H4 (cell line): ENCODE measurements around the genes OIT3, SEC24C, FUT11 and DUSP13.

DNA sequence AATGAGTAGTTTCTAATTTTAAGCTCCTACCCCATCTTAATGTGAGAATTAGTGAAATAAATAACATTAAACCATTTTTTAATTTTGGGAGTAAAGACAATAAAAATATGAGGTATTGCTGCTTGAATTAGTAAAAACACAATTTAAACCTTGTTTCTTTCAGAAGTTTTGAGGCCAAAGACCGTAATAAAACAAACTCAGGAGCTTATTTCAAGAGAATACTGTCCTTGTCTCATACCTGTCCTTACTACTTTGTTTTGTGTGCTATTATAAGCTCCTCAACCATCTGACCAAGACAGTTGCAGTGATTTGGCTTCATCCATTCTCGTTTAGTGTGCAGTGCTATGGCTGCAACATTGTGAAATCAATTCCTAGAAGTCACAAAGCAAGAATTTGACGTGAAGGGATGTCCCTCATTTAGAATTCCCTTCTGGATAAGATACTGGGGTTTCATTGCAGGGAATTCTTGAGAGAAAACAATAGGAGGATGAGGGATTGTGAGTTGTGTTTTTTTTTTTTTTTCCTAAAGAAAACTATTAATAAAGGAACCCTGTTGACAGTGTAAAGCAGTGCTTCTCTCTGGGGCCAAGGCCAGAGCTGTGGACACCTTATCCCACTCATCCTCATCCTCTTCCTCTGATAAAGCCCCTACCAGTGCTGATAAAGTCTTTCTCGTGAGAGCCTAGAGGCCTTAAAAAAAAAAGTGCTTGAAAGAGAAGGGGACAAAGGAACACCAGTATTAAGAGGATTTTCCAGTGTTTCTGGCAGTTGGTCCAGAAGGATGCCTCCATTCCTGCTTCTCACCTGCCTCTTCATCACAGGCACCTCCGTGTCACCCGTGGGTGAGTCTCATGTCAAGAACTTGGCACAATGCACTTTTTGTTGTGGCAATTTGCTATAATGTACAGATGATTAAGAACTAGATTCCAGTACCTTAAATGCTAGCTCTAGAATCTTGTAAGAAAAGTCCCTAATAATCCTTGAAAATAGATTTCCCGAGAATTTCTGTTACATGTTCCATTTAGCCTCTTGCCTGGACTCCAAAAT lies at the start of gene OIT3:
TSS of gene OIT3 (plus strand) at position 722 of the 1,047 bp plus-strand sequence.
- RAMPAGE, long total RNA: no peak

DNA sequence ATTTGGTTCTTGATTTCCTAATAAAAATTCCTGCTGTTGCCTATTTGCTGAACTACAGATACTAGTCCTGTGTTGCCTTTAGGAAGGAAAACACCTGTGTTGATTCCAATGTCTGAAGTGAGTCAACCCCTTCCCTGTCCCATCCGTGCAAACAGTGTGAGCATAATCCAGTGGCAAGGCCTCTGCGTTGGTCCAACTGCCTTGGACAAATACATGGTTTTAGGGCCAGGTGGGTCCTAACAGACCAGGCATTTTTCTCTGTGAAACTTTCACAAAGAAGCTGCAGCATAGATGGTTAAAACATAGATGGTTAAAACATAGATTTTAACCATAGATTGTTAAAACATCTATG lies 1.7 kb downstream of the PLA2G12B start:
- RAMPAGE, long total RNA: no peak

DNA sequence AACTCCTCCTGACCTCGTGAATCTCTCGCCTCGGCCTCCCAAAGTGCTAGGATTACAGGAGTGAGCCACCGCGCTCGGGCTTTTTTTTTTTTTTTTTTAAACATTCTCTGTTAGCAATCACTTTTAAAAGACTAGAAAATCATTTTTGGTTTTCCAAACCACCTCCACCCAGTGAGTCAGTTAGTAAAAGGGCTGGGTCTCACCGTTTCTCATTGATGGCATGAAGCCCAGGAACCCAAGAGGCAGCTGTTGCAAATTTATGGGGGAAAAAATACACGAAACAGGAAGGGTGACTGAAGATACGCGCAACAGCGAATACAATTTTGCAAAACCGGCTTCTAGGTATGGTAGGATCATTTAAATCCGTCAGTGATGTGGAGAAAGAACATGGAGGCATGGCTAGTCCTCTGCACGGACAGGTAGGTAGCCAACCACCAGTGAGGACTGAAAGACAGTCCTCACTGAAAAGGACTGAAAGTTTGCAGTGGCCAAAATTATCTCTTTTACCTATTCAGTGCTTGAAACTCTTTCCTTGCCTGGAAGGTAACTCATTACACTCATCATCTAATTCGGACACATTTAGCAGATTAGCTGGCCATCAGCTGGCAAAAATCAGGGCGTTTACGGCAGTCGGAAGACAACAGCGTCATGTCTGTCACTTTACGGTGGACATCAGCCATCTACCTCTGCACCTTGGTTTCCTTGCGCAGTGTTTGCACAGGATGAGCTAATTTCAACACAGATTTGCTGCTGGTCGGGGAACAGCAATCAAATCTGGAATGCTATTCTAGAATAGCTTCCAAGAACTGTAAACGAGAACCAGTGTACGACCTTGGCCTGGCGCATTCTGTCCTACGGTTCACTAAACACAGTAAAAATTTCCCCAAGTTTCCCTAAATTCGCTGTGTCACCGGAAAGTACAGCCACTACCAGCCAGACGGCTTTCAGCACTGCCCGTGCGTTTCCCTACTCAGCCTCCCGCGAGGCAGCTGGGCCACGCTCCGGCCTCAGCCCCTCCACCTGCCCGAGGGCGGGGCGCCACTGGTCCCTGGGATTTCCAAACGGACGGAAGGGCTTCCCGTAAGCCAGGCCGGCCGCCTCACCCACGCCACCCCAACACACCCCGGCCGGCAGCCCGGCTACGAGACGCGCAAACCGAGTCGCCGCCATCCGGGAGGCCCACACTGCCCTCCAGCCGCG lies 742 bp downstream of the ANXA7 start:
- RAMPAGE, long total RNA: no peak

DNA sequence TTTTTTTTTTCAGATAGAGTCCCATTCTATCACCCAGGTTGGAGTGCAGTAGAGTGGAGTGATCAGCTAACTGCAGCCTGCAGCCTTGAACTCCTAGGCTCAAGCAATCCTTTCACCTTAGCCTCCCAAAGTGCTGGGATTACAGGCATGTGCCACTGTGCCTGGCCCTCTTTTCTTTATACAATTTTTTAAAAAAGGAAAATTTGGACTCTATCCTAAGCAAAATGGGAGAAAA lies 28.7 kb upstream of the MSS51 start:
- RAMPAGE, long total RNA: no peak

GRCh38 chr10:73490172-73490959 lies 5.5 kb downstream of the PPP3CB start:
- RAMPAGE, long total RNA: no peak

GRCh38 chr10:73653551-73654271 lies 2.1 kb downstream of the SYNPO2L start:
- RAMPAGE, long total RNA: no peak

DNA sequence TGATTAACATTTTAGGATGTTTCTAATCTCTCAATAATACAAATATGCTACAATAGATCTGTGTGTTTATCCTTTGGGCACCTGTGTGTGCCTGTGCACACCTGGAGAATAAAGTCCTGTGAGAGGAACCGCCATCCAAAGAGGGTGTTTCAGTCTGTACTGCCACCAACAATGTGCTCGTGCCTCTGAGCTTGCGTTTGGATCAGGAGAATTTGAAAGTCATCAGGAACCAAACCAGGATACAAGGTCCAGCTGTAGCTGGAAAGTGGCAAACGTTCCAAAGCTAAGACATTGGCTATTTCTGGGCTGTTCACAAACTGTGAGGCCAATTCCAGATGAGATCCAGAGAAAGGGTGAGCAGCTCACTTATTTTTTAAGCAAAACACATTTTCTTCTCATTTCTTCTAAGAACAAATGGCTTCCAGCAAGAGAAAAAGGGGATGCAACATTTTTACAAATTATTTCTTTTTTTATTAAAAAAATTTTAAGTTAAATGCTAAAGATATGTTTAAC lies 4.0 kb upstream of the SYNPO2L start:
- RAMPAGE, long total RNA: no peak

DNA sequence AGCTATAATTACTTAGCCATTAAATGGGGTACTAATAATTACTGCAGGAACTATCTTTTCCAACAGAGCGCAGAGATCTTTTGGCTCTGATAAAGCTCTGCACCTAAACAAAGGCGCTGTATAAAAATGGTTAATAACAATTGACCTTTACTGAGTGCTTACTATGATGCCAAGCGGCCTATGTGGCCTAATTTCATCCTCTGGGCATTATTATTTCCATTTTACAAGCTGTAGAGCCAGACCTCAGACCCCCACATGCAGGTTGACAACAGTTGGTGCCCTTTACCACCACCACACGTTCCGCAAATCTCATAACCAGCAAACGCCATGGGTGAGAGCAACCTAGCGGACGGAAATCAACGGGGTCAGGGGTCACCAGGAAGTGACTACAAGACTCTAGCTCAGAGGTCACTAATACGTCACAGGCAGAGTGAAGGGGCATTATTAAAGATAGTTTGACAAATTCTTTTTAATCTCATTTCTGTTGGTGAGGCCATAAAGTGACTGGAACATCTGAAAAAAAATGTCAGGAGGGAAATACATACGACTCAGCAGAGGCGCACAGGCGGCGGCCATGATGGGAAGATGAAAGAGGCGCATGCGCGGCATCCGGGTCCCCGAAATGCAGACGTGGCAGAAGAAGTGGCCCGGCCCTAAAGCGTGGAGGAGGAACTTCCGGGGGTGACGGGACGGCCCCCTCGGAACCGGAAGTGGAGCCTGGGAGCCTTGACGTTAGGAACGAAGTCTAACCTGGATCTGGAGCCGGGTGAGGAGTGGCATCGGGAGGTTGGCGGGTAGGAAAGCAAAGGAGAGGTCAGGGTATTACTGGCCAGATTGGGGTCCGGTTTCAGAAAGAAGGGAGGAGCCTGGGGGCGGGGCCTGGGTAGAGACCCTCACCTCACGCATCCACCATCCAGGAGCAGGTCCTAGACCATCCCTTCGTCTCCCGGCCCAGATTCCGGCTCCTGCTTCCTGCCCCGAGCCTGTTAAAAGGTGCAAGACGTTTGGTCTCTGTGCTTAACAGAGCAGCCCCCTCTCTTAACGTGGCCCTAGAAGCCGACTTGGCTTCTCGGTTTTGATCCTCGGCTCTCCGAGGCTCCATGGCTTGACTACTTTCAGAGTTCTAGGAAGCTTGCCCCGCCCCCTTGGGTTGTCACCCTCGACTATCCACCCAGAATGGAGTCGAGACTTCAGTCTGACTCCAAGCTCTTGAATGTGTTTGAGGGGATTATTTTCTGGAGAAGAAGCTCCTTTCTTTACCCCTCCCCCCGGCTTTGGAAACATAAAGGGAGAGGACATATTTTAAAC lies at the start of gene SEC24C:
TSS of gene SEC24C (plus strand) at position 701 of the 1,308 bp plus-strand sequence.
- RAMPAGE, long total RNA: start-site peak on the plus strand centred at position 723 of the sequence, 28 bp wide, 93 reads

DNA sequence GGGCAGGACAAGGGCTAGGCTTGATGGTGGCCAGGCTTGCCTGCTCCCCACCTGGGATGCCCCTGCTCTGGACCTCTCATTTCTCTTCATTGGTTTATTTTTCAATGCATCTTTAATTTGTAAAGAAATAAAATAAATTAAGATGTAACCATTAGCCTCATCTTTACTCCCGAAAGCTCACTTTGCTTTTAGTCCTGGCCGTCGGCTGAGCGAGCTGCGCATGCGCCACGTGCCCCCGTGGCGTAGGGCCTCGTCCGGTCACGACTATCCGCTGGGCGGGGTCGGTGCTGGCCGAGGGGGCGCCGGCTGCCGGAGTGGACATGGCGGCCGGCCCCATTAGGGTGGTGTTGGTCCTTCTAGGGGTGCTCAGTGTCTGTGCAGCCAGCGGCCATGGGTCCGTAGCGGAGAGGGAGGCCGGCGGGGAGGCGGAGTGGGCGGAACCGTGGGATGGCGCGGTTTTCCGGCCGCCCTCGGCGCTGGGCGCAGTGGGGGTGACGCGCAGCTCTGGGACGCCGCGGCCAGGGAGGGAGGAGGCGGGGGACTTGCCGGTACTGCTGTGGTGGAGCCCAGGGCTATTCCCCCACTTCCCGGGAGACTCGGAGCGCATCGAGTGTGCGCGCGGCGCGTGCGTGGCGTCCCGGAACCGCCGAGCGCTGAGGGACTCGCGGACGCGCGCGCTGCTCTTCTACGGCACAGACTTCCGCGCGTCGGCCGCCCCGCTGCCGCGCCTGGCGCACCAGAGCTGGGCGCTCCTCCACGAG lies at the start of gene FUT11:
TSS of gene FUT11 (plus strand) at position 263 of the 761 bp plus-strand sequence.
- RAMPAGE, long total RNA: no peak

DNA sequence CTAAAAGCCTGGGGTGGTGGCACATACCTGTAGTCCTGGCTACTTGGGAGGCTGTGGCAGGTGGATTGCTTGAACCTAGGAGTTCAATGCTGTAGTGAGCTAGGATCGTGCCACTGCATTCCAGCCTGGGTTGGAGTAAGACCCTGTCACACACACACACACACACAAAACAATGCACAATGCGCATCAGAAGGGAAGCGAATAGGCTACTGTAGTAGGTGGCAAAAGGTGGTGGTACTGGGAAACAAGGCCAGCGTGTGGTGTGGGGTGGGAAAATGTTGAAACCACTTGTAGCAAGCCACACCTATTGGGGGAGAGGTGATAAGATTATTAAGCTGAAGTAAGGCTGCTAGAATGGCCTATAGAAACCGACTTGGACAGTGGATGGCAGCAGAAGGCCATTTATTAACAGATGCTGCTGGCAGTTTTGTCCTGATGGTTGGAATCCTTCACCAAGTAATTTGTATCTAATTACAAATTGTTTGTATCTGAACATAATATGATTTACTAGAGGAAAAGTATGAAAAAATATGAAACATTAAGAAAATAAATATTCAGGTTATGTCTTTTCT lies 2.6 kb downstream of the FUT11 start:
- RAMPAGE, long total RNA: no peak

GRCh38 chr10:73796587-73797093 lies 11.2 kb downstream of the ZSWIM8 start:
- RAMPAGE, long total RNA: no peak

- RAMPAGE, long total RNA: no peak
Measured at GRCh38 chr10:73875277-73875452, 810 bp upstream of the CAMK2G start.

GRCh38 chr10:73888921-73889657 lies 14.7 kb upstream of the CAMK2G start:
- RAMPAGE, long total RNA: no peak

DNA sequence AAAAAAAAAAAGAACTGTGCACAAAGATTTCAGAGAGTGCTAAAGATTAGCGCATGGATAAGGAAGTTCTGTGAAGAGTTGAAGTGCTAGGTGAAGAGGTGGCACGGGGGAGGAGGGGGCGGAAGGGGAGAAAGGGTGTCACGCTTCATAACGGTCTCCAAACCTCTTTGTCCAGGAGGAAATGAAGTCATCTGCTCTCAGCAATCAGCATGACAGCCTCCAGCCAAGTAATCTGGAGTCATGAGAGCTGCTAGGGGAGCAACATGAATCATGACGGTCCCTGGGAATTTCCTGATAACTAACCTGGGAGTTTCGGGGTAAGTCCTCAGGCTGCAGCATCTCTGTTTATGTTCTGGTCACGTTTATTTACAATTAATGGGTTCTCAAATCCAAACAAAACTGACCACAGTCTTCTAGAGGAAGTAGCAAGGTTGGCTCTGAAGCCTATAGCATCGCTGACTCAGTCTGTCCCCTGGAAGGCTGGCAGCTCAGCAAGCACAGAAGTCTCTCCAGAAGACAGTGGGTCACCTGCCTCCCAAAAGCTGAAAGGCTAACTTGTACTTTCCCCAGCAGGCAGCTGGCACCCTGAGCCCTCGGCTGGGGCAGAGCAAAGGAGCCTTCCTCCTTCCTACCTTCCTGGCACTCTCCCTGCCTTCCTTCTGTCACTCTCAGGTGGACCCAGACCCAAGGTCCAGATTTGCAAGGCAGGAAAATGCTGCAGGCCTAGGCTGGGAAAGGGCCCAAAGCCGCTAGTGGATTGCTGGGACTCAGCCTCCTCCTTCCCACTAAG lies 1.8 kb upstream of the PLAU start:
- RAMPAGE, long total RNA: no peak

DNA sequence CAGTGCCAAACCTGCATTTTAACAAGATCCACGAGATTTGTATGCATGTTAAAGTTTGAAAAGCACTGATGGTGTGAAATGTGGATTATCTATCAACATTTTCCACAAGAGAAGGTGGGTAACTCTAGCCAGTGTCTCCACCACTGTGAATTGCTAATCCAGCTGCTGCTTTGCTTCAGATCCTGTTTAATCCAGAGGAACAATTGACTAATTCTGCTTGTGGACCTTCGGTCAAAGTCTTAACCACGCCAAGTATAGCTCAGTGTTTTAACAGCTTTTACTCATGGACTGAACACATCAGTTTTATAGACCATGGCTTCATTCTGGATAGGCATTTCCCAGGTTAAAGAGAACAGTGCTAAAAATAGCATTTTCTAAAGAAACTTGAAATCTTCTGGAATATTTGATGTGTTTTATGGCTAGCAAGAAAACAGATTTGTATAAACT lies 23.5 kb downstream of the ADK start:
- RAMPAGE, long total RNA: no peak

DNA sequence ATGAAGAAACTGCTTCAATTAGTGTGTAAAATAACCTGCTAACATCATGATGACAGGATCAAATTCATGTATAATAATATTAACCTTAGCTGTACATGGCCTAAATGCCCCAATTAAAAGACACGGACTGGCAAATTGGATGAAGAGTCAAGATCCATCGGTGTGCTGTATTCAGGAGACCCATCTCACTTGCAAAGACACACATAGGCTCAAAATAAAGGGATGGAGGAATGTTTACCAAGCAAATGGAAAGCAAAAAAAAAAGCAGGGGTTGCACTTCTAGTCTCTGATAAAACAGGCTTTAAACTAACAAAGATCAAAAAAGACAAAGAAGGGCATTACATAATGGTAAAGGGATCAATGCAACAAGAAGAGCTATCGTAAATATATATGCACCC lies 198.5 kb downstream of the ADK start:
- RAMPAGE, long total RNA: no peak

DNA sequence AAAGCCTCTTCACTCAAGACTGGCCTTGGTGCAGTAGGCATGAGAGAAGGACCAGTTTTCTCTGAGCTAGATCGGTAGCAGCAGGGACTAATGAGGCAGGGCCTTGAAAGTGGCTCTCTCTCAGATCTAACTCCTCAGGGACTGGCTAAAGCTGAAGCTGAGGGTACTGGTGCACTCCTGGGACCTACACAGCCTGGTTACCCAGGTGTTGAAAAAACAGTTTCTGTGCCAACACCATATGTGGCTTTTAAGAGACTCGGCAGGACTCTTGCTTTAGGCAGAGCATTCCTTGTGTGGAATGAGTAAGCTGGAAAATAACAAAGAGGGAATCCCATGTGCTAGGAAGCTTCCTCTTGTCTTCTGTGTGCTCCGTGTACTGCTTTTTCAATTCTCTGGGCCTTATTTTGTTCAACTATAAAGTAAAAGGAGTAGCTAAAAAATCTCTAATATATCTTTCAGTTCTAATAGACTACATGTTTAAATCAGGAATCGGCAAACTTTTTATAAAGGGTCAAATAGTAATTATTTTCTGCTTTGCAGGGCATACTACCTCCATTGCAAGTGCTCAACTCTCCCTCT lies 186.2 kb upstream of the KAT6B start:
- RAMPAGE, long total RNA: no peak

GRCh38 chr10:74824787-74825129 lies 1.6 kb upstream of the KAT6B start:
- RAMPAGE, long total RNA: no peak

GRCh38 chr10:74854777-74855340 lies 28.5 kb downstream of the KAT6B start:
- RAMPAGE, long total RNA: no peak

DNA sequence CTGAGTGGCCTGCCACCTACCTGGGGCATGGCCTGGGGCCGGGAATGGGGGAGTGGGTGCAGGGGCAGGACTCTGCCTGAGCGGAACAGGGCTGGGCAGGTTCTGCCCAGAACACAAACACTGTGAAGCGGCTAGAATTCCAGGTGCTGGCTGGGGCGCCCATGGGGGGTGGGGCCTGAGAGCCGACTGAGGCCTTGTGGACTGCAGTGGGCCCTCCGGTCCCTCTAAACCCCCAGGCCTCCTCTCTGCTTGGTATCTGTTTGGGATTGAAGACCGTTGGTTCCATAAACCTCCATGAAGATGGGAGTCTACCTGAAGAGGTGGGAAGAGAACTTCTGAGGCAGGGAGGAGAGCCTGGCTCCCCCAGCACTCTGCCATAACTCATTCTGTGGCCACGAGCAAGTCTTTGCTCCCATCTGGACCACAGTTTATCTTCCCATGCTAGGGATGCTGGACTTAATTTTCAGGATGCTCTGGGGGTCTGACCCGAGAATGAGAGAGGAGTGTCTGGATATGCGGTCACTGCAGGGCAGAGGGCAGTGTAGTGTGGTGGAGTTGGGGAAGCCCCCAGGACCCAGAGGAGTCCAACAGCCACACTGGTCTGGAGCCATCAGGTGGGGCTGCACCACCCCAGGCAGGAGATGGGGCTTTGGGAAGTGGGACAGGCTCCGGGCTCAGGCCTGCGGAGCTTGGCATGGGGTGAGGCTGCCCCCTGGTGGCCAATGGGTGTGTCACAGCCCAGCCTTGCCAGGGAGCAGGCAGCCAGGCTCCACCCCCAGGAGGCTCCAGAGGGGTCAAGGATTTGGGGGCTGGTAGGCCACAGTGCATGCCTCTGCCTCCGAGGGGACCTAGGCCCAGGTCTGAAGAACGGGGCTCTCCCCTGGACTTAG lies at the start of gene DUSP13:
TSS of gene DUSP13 (minus strand) at position 104 of the 890 bp plus-strand sequence.
- RAMPAGE, long total RNA: no peak